A172 (cell line): ENCODE measurements around a stretch of chr17.

DNA sequence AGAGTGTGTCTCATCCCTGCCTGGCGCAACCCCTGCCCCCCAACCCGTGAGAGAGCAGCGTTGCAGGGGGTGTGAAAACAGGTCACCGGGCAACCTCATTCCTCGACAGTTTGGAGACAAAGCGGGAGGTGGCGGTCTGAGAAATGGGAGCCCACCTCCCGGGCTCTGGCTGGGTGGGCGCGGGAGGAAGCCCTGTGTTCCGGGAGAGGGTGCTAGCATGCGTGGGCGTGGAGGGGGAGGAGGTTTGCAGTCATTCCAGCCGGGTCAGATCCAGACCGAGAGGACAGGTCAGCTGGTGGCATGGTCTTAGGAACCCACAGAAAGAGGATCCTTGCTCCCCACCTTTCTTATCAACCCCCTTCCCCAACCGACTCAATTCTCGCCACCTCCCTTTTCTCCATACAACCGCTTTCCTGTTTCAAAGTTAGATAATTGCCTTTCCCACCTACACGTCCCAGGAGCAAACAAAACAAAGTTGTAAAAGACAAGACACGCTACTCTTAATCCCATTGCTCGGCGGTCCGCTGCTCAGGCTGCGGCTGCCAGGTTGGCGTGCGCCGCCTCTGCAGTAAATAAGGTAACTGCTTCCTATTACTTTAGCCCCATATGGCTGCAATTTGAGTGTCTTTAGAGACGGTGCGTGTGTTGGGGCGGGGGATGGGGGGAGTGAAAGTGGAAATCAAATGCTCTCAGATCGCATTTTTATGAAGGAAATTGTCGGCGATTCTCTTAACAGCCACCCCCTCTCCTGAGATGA lies 3.4 kb upstream of the CBX8 start:
- RAMPAGE, long total RNA: no peak

GRCh38 chr17:79819464-79819805 lies 19.8 kb downstream of the CBX4 start:
- RAMPAGE, long total RNA: no peak

- RAMPAGE, long total RNA: no peak
These were observed 8.6 kb downstream of the CBX4 start for GRCh38 chr17:79830544-79831212.

- RAMPAGE, long total RNA: no peak
These were observed 2.5 kb downstream of the CBX4 start for GRCh38 chr17:79836588-79837222.

GRCh38 chr17:79837884-79838120 lies 1.4 kb downstream of the CBX4 start:
- RAMPAGE, long total RNA: no peak

- RAMPAGE, long total RNA: no peak
These were observed 80.7 kb upstream of the CBX4 start for GRCh38 chr17:79919907-79920420.

DNA sequence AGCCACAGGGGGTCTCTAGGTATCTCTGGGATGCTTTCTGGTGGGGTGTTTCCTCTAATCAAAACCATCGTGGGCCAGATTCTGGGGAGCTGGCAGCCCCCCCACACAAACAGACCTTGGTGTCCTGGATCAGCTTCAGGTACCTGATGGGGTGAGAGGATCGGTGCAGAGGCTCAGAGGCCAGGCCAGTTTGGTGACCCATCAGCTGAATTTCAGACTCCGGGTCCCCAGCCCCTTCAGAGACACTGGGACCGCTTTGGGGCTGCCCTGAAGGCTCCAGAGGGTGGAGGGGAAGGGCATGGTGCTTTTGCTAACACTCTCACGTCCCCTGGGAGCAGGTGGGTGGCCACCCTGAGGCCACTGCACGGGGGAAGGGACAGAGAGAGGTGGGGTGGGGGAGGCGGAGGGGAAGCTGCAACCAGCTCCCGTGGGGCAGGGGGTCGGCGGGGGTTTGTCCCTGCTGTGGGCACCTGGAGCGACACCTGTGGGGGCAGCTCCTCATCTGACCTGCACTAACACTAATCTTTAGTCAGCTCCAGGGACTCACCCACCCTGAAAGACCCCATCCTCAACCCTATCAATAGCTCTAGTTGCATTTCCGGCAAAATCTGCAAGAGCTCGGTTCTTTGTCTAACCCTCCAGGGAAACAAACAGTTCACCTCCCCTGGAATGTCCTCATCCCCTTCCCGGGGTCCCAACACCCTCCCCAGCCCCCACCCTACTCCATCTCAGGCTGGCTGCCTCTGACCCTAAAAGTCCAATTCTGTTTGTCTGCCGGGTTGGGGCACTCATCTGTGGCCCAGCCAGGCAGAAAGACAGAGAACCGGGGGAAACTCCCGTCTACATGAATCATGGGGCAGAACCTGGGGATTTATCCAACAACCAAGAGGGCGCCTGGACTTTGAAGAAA lies 91.8 kb upstream of the CBX4 start:
- RAMPAGE, long total RNA: no peak

DNA sequence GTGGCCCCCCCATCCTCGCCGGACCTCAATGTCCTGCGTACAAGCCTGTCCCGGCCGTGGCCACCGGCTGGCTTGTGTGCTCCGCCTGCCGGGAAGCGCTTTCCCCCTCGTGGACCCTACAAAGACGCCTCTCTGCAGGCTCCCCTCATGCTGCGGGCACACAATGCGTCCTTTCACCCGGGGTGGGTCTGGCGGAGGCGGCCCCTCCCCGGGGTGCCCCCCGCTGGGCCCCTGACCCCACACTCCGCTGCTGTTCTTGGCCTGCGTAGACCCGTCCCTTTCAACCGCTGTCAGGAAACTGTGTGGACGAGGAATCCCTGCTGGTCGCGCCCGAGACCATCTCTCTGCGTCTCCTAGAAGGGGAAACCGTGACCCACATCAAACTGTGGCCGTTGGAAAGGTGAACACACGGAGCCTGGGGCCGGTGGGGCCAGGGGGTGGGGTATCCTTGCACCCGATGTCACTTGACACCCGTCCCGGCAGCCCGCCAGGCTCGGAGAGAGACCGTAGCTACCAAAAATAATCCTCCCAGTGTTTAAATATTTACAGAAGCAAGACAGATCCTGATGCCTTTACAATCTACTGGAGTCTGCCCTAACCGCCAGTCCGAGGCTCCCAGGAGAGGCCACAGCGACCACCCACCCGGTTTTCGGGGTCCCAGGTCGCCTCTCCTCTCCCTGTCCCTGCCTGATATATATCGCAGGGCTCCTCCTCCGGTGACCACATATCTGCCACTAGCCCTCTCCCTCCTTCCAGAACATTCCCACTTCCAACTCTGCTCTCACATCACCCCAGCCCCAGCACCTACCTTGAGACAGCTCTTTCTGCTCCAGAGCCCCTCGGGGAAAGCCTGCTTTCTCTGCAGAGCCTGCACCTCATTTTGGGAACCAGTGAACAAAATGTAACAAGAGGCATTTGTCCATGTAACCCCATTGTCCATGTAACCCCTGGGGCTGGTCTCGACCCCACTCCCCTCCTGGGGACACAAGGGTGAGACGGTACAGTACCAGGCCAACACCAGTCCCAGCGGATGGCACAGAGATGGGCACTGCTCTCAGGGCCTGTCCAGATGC lies 43.3 kb downstream of the TBC1D16 start:
- RAMPAGE, long total RNA: no peak

DNA sequence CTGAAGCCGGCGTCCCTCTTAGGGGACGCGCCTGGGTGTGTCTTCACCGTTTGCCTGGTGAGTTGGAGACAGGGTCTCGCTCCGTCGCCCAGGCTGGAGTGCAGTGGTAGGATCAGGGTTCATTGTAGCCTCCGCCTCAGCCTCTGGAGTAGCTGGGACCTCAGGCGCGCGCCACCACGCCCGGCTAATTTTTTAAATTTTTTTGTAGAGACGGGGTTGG lies 697 bp upstream of the EIF4A3 start:
- RAMPAGE, long total RNA: no peak

GRCh38 chr17:80270208-80270635 lies 9.6 kb downstream of the RNF213 start:
- RAMPAGE, long total RNA: no peak

DNA sequence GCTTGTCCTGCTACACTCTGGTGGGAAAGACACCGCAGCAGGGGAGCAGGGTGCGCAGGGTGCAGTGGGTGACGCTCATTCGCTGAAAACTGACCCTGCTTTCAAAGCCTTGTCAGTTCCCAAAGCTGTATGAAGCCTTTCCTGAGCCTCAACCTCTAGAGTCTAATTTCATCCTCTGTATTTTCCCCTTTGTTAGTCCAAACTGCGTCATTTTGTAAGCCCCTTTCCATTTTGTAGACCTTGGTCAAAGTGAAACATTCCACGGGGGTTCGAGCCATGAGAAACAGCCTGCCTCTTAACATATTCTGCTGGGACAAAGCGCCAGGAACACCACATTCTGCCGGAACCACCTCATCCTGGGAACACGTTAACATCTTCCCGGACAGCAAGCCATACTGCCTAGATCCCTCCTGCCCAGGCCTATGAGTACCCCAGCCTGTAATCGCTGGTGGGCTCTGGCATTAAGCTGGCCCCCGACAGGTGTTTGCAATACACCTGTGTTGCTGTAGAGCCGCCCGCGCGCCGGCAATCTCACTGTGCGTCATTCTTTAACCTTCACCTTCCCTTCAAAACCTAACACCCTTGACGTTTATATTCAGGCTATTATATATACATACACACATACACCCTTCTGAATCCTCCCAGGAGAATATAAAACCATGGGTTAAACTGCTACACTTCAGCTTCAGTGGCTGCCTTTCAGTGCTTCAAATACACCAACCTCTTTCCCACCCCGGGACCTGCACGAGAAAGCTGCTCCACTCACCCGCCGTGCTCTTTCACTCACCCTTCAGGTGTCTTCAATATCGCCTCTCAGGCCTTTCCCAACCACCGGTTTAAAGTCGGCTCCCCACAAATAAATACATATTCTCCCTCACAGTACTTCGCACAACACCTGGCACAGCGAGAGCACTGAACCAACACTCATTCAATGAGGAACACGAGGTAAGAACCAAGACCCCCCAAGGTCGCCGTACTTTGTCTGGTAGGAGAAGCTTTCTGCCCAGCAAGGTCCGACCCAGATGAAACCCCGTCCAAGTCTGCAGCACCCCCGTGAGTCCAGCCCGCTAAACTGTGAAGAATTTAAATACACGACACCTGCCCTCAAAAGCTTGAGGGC lies 1.1 kb upstream of the ENDOV start:
- RAMPAGE, long total RNA: no peak

DNA sequence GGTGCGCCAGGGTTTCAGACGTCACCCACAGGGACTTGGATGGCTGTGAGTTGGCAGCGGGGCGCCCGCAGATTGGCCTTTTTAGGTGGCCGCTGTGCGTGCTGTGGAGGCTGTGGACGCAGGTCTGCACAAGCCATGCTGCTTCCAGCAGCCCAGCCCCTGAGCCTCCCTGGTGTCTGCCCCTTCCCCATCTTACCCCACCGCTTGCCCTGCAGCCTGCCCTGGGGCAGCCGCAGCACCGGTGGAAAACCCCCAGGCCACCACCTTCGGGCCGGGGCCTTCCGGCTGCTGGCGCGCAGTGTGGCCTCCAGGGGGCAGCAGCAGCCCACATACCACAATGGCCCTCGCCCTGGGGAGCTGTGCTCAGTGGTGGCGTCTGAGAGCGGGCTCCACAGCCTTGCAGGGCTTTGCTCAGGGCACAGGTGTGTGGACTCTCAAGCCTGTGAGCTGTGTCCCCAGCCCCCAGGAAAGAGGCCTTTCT lies 11.8 kb downstream of the ENDOV start:
- RAMPAGE, long total RNA: no peak

GRCh38 chr17:80477008-80477431 lies 613 bp upstream of the NPTX1 start:
- RAMPAGE, long total RNA: no peak

DNA sequence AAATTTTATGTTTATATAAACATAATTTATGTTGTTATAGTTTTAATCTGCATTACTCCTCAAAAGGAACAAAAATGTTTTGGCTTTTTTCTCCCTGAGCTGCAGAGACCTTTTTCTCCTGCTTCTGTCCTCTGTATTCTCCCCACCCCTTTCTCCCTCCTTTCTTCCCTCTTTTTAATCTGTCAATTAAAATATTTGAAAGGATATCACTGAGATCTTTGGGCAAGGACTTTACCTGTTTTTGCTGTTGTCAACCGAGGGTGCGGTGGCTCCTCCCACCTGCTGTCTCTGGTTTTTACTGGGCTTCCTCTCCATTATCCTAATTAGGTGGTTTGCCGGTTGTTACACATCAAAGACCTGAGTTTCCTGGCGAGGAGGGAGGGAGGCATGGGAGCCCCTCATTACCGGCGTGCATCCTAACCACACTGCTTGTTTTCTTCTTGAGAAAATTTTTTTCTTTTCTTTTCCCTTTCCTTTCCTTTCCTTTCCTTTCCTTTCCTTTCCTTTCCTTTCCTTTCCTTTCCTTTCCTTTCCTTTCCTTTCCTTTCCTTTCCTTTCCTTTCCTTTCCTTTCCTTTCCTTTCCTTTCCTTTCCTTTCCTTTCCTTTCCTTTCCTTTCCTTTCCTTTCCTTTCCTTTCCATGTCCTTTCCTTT lies 120.4 kb downstream of the RPTOR start:
- RAMPAGE, long total RNA: no peak

DNA sequence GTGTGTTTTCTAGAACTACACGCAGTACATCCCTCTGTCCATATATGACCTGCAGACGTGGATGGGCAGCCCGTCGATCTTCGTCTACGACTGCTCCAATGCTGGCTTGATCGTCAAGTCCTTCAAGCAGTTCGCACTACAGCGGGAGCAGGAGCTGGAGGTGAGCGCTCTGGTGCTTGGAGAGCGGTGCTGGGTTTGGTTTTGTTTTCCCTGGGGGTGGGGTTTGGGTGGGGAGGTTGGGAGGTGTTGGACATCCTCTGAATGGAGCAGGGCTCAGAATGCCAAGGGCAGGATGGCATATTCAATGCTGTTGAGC lies 185.9 kb downstream of the RPTOR start:
- RAMPAGE, long total RNA: no peak

- RAMPAGE, long total RNA: no peak
These were observed 216.8 kb downstream of the RPTOR start for GRCh38 chr17:80761361-80761915.

DNA sequence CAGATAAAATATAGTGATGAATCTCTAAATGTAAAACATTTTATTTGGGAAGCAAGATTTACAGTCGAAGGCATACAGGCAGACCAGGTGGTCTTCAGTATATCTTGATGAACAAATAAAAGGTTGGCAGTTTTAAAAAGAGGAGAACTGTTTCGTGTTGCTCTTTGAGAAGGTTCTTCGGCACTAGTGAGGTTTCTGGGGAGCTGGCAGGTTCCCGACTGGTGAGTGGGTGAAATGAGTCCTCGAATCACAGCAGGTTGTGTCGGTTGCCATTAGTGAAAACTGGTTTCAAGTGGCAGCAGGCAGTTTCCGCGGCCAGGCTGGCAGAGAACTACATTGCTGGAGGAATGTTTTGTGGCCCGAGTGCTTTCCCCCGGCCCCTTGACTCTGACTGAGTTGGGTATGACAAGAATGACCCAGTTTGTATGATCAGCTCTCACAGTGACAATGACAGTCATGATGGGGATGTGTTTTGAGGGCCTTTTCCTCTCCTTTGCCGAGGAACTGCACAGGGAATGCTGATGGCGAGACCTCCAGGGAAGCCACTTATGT lies 206.3 kb upstream of the CHMP6 start:
- RAMPAGE, long total RNA: no peak

- RAMPAGE, long total RNA: no peak
These were observed 167.1 kb upstream of the CHMP6 start for GRCh38 chr17:80824548-80824898.

GRCh38 chr17:80929354-80929925 lies 62.2 kb upstream of the CHMP6 start:
- RAMPAGE, long total RNA: no peak

- RAMPAGE, long total RNA: no peak
These were observed 22.9 kb upstream of the CHMP6 start for GRCh38 chr17:80968529-80969266.